ENCODE results near the genes LSM8 and SLC13A1.

GRCh38 chr7:118183051-118184293 lies at the start of gene LSM8:
Gene LSM8 (plus strand): TSS chr7:118184164.
- PRO-cap: unidirectional peak, minus-strand start at chr7:118183963
- RAMPAGE, long total RNA: start-site peak on the plus strand at chr7:118184110-118184169, 609 and 520 reads in 2 replicates

DNA sequence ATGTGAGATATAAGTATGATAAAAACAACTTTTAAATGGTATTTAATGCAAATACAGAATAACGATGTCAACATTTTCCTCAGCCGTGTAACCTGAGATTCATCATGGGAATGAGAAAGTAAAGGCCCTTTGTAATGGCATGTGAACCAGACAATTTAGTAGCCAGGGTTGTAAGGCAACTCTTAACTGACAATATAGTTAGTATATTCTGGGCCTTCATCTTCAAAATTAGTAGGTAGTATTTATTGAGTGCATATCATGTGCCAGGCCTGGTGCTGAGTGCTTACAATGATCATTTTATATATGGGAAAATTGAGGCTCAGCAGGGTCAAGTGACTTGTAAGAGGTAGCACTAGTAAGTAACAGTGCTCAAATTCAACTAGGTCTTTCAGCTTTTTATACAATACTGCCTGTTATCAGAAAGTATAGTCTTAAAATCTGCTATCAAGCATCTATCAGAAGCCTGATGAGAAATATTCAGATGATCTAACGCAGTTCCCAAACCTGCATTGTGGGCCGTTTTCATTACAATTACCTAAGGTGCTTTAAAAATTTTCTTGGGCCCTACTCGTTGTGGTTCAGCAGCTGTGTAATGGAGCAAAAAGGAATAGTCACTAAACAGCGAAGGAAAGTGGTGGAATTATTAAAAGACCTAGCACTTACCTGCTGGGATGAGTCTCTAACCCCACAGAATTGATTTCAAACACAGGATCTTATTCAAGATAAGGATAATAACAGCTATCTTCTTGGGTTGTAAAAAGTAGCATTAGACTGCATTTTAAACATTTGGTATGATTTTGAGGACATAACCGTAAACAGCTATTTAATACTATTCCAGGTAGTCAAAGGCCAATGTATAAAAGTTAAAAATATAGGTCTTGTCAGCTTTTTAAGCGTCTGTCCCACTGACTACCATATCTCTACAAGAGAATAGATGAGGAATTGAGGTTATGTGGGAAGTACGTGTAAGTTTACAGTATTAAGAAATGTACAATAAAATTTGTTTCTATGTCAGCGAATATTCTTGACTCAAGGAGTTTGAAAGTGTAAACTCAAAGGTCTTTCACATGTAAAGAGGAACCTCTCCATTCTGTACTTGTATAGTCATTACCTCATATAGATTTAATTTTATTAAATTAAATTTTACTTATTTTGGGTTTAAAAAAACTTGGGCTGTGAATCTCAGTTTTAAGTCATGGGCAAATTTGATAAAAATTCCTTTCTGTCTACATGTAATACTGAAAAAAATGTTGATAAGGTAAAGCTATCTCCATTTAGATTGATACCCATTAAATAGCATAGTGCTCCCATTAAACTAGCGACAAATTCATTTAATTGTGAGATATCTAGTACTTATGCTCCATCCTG lies 11.1 kb downstream of the LSM8 start:
- PRO-cap: no peak
- RAMPAGE, long total RNA: no peak

GRCh38 chr7:118214432-118214947 lies 10.0 kb upstream of the ANKRD7 start:
- PRO-cap: no peak
- RAMPAGE, long total RNA: no peak

GRCh38 chr7:120091685-120092281 lies 181.2 kb upstream of the KCND2 start:
- PRO-cap: no peak
- RAMPAGE, long total RNA: no peak

DNA sequence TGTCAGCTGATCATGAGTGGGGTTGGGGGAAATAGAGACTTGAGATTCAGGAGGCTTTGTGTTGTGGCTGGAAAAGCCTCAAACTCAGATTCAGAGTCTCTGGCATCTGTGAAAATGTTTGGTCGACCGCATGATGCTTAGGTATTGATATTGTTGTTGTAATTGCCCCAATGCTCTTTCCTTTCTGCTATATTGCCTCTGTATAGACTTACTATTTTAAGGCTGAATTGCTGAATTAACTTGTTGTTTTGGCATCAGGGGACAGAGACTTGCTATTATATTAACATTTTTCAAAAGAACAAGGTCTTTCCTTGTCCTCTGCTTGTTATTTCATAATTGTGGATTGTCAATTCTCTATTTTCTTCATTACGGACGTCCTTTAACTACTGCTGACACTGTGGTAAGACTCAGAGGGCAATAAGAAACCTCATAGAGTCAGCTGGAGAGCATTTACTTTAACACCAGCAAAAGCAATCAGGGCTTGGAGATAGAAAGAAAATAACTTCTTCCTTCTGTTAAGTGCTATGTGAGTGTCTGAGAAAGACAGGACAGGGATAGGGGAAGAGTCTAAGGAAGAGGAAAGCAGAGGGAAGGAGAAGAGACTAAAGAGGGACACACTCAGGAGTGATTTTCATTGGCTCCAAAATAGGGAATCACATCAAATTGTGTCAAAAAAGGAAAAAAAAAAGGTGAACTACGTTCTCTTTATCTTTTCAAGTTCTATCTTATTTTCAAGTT lies 17.6 kb downstream of the CPED1 start:
- PRO-cap: no peak
- RAMPAGE, long total RNA: no peak

DNA sequence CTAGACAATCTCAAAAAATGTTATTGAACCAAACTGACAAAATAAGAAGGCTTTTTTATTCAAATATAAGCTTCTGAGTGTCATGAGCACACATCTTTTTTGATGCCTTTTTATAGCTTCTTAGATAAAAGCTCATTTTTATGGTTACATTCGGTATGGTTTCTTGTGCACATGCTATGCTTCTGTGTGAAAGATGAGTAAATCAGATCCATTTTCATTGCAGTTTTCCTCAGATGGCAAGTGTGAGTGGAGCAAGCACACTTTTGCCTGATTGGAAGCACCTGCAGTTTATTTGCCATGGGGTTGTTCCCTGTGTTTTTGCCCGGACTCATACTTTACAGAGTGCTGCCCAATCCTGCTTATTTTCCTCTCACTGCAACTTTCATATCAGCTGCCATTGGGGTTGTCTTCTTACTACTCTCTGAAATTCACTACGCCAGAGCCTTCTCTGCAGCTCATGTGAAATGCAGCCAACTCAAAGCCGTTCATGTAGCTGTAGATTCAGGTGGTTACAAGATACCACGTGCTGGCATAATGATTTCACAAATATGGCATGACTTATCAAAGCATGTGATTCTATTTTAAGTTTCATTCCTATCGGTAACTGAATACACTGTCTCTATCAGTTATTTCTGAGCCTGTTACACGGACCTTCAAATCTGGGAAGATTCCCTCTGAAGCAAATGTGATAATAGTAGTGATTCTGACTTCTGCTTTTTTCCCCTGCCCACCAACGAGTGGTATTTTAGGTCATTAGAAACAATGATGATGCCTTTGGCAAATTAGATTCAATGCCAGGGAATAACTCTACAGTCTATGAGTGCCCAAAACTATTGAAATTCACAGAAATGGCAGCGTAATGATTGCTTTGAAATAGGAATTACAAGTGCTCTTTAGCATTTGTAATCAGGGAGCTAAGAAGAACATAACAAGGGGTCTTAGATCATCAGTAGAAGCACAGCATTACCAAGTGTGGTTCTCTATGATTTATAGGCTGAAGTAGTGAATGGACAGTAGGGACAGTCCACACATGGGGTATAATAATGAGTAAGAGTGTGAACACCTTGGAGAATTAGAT lies 130.2 kb upstream of the WNT16 start:
- PRO-cap: no peak
- RAMPAGE, long total RNA: no peak

GRCh38 chr7:121620796-121621345 lies 224.8 kb upstream of the FAM3C start:
- PRO-cap: no peak
- RAMPAGE, long total RNA: no peak

- PRO-cap: no peak
- RAMPAGE, long total RNA: no peak
These were observed 70.5 kb downstream of the AASS start for GRCh38 chr7:122073384-122074058.

DNA sequence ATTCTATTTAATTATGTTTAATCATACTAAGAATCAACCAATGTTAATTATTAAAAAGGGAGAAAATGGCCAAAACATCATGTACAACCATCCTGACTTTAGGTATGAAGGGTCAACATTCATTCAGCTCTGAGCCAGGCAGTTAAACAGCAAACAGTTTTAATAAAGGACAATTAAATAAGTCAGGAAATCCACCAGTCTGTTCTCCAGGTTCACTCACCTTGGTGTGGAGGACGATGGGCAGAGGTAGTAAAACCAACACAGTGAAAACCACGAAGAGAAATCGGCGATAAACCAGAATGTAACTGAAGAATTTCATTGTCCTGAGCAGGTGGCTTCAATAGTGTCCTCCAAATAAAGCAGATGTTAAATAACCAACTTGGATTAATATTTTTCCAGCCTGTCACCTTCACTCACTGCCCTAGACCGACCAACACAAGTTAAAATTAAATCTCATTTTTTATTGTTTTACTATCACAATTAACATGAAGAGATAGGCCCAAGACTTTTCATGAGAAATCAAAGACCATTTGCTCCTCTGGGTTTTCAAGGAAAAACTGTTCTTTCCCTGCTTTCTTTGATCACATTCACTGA lies at the start of gene SLC13A1:
Gene SLC13A1, minus strand, starts transcription at position 342 of the 594 bp plus-strand sequence.
- PRO-cap: no peak
- RAMPAGE, long total RNA: no peak

GRCh38 chr7:123683070-123683825 lies 27.6 kb downstream of the LMOD2 start:
- PRO-cap: no peak
- RAMPAGE, long total RNA: no peak

GRCh38 chr7:124517863-124518084 lies 247.8 kb downstream of the GPR37 start:
- PRO-cap: no peak
- RAMPAGE, long total RNA: no peak

DNA sequence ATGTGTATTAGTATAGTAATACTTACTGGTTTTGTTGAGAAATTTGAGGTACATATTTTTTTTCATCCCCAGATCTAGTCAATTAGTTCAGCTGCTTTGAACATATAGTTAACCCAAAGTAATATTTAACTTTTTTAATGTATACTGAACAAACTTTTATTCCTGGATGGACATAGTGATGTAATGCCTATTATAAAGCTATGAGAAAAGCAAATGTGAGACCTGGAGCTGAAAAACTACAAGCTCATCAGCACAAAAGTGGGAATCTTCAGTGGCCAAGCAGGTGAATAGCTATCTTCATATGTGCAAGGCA lies 472.1 kb upstream of the POT1 start:
- PRO-cap: no peak
- RAMPAGE, long total RNA: no peak

DNA sequence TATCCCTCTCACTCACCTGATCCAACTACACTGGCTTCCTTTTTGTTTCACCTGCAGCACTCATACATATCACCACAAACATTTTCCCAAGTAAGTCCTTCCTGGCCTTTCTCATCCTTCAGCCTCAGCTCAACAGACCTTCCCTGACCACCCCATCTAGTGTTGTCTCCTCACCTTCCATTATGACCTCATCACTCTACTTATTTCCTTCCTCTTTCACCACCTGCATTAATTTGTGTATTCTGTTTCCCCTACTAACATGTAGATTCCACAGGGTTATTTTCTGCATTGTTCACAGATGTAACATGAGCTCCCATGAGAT lies 140.6 kb downstream of the GRM8 start:
- PRO-cap: no peak
- RAMPAGE, long total RNA: no peak

- PRO-cap: no peak
- RAMPAGE, long total RNA: no peak
These were observed 673 bp upstream of the ZNF800 start for GRCh38 chr7:127392972-127393789.

GRCh38 chr7:127976577-127977304 lies 54.5 kb downstream of the LRRC4 start:
- PRO-cap: no peak
- RAMPAGE, long total RNA: no peak

DNA sequence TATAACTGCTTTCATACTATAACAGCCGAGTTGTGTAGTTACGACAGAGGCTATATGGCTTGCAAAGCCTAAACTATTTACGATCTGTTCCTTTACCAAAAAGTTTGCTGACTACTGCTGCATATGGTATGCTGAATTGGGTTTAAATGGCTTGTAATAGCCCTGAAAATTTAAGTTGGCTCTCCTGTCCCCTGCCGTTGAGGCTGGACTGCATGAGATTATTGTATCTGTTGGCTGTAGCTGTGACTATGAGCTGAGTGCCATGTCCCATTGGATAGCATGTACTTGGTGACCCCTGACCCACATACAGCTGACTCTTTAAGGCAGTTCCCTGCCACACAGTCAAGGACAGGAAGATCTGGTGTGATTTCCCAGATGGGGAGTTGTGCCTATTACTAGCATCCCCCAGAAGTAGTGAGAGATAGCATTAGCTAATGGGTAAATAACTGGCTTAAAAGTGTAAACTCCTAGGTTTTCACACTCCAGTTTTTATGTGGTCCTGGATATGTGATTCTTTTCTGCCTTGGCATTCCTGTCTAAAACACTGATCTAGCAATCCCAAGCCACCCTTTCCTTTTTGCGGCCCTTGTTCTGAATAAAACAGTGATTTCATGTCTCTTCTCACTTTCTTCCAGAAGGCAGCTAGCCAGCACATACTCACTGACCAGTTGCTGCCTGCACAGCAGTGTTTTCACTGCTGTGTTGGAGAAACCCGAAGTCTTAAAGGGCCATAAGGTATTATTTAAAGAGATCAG lies 36.0 kb downstream of the LRRC4 start:
- PRO-cap: no peak
- RAMPAGE, long total RNA: no peak

- PRO-cap: no peak
- RAMPAGE, long total RNA: no peak
These were observed 3.6 kb downstream of the LRRC4 start for GRCh38 chr7:128027441-128028250.

- PRO-cap: no peak
- RAMPAGE, long total RNA: no peak
These were observed 985 bp downstream of the LRRC4 start for GRCh38 chr7:128030214-128030689.

DNA sequence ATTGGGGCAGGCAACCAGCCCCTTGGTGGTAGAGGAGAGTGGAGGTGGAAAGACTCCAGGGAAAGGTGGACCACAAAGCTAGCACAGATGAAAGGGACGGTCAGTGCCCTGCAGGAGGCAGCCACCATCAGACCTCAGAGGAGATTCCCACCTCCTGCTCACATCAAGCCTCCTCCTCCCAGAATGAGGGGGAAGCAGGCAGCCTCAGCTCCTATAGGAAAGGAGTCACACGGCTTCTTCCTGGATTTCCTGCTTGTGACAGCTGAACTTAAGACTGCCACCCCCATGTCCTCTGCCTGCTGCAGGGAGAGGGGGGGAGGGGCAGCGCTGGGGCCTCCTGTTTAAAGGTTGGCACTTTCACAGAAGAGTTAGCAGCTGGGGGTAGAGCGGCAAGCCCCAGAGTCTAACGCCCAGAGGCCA lies 44.4 kb upstream of the LRRC4 start:
- PRO-cap: no peak
- RAMPAGE, long total RNA: no peak

GRCh38 chr7:128103233-128104504 lies 72.4 kb upstream of the LRRC4 start:
- PRO-cap: no peak
- RAMPAGE, long total RNA: no peak